Penis (tissue), 1 donor: ENCODE measurements around a stretch of chr13.

DNA sequence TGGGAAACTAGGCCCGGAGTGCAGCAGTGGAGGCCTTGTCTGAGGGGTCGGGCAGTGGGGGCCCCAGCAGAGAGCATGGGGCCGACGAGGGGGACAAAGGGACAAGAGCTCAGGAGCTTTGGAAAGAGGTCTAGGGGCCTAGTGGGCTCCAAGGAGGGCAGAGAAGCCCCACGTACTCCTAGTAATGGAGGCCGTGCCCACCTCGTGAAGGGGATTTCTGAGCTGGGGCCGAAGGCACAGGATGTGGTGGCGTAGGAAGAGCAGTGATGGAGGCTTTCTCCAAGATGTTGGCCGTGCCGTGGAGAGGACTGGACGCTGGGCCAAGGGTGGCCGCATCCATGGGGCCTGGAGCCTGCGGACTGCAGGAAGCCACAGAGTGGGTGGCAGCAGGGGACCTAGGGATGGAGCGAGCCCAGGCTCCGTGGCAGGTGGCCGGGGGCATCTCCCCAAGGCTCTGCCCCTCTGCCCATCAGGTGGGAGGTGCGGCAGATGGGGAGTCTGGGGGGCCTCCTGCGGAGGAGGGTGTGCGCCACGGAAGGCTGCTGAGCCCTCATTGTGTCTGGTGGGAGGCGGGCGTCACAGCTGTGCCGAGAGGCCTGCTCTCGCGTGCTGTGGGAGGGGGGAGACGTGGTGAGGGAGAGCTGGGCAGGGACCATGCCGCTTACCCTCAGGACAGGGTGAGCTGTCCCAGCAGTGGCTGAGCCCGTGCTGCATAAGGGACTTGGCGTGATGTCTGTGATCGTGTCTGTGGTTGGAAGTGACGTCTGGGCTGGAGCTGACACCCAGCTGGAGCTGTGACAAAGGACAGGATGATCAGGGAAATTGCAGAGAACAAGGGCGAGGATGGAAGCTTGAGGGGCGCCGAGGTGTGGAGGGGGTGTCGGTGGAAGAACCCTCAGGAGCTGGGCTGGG is 13.3 kb downstream of the MCF2L start:
- PRO-cap, result no peak

DNA sequence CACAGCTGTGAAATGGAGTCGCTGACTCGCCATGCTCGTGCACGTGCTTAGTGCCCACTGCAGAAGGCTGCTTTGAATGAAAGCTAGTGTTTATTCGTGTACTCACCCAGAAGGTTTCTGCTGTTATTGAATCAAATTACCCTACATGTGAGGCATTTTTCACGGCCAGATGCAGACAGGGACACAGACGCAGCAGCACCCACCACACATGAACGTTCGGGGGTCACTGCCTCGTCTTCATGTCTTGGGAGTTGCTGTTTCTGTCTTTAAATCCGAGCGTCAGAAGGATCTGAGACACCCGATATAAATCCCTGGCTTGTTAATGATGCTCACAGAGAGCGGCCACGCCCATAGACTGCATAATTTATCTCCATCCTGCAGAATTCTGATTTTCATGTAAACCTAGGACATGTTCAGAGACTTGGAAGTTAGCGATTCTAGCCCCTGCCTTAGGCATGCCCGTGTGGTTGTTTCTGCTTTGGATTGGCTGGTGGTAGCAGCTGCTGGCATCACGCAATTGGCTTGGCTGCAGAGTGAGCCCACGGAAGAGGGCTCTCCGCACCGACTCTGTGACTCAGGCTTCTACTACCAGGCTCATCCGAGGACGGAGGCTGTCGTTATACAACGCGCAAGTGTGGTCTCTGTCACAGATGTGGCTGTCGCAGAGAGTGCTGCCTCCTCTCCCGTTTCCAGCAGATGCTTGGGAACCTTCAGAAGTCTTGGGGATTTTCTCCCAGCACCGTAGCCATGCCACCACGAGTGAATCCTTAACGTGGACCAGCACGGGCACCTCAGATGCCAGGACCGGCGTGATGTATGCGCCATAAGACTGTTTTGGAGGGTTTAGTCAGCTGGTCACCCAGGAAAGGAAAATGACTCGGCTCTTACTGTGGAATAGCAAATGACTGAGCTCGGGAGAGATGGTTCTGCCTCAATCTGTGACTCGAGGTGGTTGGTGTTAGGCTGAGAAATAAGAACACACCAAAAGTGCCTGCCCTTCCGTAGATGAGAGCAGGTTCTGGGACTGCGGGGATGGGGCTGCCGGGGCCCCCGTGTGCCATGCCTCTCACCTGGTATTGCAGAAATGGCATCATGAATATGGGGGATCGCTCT is 61.2 kb upstream of the F7 start:
- PRO-cap, result bidirectional peak, plus-strand start at position 597 of the sequence, minus-strand start at position 241 of the sequence

GRCh38 chr13:113141535-113142002 is 16.9 kb upstream of the PROZ start:
- PRO-cap, result no peak

DNA sequence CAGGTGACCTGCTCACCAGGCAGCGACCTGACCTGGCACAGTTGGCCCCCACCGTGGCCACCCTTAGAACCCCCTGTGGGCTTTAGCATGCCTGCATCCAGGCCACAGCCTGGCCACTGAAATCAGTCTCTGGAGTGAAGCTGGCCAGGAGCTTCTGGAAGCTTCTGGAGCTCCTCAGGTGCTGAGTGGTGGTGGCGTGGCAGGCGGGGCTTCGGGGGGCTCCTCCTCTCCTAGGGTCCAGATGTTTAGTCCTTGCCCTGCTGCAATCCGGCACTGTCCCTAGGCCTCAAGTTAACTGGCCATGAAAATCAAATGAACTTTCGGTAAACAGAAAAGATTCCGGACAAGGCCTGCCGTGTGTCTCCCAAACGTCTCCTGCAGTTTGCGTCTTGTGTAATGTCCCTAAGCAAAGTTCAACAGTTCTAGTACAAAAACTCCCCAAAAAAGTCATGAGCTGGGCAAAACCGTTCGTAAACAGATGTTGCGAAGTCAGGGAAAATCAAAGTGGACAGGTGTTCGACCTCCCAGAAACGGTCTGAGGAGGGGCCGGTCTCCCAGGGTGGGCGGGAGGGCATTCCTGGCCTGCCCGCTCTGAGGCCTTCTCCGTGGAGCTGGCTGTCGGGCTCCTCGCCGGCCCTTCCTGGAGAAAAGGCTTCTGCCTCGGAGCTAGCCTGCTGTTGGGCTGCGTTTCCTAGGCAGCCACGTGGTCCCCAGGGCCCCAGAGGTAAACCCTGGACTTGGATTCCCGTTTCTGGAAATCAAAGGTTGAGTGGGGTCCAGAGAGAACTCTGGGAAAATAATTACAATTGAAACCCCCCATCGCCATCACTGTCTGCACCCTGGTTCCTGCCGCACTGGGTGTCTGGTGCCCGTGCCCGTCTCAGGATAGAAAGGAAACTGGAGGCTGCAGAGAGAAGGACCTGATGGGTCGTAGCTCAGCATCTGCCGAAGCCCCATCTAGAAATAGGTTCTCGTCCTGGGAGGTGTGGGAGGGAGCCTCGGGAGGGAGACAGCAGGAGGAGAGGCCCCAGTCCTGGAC is 8.1 kb upstream of the PROZ start:
- PRO-cap, result no peak

GRCh38 chr13:113159385-113160200 is 1.1 kb downstream of the PROZ start:
- PRO-cap, result no peak

GRCh38 chr13:113176176-113176748 is 17.8 kb downstream of the PROZ start:
- PRO-cap, result no peak

GRCh38 chr13:113186907-113187693 is 21.4 kb downstream of the PCID2 start:
- PRO-cap, result unidirectional peak, minus-strand start at chr13:113187344; unidirectional peak, minus-strand start at chr13:113187421

DNA sequence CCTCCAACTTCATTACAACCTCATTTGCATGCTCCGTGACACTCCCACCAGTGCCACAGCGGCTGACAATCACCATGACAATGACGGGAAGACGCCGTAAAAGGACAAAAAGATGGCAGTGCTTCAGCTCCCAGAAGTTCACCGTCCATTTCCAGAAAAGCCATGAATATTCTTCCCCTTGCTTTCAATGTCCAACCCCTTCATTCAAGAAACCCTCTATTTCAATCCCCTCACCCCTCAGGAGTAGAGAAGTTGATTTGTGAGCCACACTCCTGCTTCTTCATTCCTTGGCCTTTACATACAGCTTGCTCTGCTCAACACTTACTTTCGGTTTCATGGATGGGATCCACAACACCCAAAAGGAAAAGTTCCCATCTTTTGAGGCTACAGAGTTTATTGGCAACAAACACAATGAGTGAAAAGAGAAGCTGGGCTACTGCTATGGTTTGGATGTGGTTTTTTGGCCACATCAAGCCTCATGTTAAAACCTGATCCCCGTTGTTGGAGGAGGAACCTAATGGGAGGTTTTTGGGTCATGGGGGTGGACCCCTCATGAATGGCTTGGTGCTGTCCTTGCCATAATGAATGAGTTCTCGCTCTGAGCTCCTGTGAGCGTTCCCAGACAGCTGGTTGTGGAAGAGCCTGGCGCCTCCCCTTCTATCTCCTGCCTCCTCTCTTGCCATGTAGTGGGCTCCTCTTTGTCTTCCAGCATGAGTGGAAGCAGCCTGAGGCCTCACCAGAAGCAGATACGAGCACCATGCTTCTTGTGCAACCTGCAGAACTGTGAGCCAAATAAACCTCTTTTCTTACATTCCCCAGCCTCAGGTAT is 19.8 kb downstream of the PCID2 start:
- PRO-cap, result no peak

DNA sequence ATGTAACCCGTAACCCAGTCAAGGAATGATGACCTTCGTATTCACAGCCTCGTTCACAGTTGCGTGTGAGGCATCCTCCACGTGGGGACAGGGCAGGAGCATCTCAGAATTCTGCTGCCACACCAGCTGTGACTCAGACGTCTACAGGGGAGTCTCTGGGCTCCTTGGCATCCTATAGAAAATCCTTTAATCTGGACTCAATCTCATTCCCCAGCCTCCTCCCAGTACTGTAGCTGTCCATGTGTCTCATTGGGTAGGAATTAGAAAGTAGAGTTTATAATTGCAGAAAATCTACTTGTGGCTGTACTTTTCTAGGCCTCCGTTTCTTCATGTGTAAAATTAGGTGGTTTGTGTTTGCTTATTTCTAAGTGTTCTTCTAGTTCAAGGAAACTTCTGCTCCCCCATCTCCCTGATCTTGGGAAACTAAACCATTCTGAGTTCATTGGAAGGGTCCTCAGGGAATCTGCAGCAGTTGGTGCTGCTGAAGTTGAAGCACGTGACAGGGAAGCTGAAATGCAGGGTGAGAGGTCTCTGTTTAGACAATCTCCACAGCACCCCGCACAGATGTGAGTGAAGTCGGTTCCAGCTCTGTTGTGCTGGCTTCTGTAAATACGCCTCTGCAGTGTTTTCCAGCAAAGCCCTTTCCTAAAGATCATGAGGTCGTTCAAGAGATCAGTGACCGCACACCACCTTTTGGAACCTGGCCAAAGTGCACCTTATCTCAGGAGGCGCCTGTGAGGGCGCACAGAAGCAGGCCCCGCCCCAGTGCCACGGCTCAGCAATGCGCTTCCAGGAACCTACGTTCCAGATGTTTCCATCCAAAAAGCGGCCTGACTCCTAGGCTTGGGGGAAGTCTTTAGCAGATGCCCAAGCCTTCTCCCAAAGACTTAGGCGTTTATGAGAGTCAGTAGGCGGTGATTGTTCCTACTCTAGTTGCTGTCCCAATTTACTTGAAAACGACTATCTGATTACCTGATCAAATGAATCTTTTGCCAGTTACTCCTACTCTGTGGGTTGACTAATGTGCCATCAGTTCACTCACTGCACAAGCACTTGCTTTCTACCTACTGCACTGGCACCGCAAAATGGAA is 10.6 kb downstream of the CUL4A start:
- PRO-cap, result no peak

- PRO-cap, result no peak
Measured at GRCh38 chr13:113234878-113235663, 25.7 kb downstream of the CUL4A start.

DNA sequence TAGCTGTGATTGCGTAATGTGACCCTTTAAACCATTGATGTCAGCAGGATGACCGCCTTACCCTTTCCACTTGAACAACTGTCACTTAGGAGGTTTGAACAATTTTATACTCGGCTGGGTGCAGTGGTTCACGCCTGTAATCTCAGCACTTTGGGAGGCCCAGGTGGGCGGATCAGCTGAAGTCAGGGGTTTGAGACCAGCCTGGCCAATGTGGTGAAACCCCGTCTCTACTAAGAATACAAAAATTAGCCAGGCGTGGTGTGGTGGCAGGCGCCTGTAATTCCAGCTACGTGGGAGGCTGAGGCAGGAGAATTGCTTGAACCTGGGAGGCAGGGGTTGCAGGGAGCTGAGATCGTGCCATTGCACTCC is 3.0 kb downstream of the LAMP1 start:
- PRO-cap, result no peak

DNA sequence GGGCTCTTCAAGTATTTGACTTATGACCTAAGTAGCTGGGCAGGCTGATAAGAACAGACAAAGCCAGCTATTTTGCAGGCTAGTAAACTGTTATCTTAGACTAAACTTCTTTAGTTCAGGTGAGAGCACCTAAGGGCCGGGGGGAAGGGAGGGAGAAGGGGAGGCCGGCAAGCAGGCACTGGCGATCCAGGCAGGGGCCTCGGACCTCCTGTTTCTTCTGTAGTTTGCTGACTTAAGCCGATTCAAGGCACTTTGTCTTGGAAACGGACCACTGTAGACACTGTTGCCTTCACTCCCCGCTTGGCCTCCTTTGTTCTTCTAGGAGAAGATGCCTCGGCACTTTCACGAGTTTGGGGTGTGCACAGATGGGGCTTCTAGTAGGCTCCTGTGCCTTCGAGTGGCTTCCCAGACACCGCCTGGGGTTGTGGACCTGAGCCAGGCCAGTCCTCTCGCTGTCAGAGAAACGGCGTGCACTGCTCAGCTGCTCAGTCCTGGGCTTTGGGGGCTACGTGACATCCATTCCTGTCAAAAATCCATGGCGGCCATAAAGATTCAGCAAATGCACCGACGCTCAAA is 34.0 kb upstream of the GRTP1 start:
- PRO-cap, result no peak

DNA sequence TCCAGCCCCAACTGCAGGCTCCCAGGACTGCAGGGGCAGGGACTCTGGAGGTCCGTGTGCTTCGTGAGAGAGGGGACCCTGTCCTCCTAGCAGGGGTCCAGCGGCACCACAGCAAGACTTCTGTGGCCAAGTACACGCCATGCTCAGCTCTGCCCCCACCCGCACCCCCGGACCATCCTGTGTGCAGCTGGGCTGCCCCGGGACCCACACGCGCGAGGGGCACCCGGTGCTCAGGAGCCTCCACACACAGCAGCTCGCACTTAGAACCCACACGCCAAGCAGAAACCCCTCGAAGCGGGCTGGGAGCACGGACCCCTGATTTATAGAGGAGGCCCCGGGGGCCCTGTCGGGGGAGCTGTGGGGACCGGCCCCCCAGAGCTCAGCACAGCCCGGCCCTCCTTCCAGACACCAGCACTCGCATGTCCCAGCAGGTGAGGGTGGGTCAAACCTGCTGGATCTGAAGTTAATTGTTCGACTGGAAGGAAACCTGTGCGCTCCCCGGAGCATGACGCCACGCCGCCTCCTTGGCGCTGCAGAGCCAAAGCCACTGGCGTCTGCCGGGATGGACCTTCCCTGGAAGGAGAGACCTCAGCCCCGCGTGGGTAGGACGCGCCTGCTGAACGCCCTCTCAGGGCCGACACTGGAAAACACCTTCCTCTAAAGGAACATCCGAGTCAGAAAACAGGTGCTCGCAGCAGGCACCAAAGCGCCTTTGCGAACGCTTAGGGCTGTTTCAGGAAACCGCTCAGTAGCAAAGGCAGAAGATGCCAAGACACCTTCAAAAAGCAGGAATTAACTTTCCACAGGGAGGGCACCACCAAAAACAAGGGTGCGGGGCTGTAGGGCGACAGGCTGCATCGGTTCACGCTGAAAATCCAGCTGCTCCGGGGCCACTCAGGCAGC is 37.6 kb upstream of the GRTP1 start:
- PRO-cap, result no peak

- PRO-cap, result bidirectional peak, plus-strand start at chr13:113410698, minus-strand start at chr13:113410547
Measured at GRCh38 chr13:113410391-113411255, 42.7 kb downstream of the ADPRHL1 start.

- PRO-cap, result unidirectional peak, minus-strand start at chr13:113491778
Measured at GRCh38 chr13:113491441-113492291, 845 bp downstream of the TMCO3 start.

DNA sequence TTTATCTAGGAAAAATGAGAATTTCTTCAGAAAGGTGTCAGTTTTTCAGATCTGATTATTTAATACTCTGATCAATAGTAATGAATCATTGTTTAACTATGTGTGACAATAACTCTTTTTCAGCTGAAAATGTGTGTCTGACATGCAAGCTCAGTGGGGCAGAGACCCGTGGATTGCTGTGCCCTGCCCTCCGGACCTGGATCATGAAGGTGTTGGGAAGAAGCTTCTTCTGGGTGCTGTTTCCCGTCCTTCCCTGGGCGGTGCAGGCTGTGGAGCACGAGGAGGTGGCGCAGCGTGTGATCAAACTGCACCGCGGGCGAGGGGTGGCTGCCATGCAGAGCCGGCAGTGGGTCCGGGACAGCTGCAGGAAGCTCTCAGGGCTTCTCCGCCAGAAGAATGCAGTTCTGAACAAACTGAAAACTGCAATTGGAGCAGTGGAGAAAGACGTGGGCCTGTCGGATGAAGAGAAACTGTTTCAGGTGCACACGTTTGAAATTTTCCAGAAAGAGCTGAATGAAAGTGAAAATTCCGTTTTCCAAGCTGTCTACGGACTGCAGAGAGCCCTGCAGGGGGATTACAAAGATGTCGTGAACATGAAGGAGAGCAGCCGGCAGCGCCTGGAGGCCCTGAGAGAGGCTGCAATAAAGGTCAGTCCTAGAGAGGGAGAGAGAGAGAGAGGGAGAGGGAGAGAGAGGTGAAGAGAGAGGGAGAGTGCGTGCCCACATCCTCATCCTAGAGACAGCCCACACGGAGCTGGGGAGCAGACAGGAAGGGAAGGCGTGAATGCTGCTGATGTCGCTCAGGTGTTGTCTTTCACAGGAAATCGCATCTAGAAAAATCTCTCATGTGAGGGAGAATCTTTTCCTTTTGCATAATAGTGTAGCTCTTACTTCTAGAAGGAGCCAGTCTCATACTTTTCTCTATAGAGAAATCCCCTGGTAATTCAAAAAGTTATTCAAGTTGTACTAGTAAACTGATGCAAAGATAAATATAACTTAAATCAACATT is 4.9 kb downstream of the TMCO3 start:
- PRO-cap, result no peak

GRCh38 chr13:113500590-113501278 is 9.9 kb downstream of the TMCO3 start:
- PRO-cap, result no peak

DNA sequence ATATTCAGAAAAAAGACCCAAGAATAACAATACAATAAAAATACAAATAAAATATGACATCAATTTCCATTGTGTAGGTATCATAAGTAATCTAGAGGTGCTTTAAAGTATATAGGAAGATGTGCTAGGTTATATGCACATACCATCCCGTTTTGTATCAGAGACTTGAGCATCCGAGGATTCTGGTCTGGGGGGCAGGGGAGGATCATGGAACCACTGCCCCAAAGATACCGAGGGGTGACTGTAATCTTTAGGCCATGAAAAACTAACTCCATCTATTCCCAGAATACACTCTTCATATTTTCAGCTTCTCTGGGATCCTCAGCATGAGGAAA is 10.4 kb downstream of the TMCO3 start:
- PRO-cap, result no peak

DNA sequence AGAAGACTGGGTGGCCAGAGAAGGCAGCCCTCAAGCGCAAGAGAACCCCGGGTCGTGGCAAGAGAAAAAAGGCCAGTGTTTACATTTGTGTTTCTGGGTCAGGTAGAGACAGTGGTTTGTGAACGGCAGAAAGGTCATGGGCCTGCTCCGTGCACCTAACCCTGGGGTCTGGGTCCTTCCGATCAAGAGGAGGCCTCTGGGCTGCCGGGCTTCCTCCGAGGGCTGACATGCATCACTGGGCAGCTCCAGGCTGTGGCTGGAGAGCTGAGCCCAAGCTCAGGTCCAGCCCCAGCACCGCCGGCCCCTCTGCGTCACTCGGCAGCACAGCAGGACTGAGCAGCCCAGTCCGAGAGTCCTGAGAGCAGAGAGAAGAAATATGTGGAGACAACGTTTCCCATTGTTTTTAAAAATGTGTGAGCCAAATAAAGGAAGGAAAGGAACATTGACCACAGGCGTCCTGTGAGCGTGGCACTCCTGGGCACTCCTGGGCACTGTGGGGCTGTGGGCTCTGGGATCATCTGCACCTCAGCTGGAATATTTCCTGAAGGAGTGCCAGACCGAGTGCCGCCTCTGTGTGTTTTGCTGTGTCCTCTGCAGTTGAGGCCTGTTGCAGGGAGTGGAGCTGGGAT is 38.0 kb upstream of the TFDP1 start:
- PRO-cap, result no peak

DNA sequence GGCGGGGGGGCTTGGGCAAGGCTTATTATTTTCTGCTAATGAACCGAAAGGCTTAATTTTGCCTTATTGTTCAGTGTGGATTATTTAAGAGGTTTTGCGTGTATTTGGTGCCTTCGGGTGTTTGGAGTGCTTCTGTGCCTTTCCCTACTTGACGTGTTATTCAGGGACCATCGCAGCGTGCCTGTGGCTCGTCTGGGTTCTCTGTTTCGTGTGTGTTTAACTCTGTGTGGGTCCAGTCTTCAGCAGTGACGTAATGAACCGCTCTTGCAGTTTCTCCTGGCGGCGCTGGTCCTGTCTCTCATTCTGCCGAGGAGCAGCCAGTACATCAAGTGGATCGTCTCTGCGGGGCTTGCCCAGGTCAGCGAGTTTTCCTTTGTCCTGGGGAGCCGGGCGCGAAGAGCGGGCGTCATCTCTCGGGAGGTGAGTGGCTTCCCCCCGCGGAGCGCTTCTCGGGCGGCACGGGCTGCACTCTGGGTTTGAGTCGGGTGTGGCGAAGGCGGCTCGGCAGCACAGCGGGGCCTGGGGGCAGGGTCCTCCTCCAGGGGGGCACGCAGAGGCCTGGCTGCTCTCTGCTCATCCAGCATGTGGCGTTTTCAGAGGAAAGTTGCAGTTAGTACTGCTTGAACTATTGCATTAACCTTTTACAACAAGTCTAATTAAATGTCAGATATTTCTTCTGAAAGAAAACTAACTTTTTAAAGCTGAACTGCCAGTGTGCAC is 36.4 kb upstream of the TFDP1 start:
- PRO-cap, result no peak